SK-N-MC (cell line): Measurements from ENCODE around the genes CASD1 and TECPR1.

GRCh38 chr7:94419258-94419760 lies 24.6 kb downstream of the COL1A2 start:
- RRBS, result no CpG with 5 or more reads among the region's 3 CpGs

GRCh38 chr7:94509181-94509949 lies at the start of gene CASD1:
CASD1 (plus strand) TSS chr7:94509809.
- RRBS, result 4% methylated on average over 30 of the region's 53 CpGs

DNA sequence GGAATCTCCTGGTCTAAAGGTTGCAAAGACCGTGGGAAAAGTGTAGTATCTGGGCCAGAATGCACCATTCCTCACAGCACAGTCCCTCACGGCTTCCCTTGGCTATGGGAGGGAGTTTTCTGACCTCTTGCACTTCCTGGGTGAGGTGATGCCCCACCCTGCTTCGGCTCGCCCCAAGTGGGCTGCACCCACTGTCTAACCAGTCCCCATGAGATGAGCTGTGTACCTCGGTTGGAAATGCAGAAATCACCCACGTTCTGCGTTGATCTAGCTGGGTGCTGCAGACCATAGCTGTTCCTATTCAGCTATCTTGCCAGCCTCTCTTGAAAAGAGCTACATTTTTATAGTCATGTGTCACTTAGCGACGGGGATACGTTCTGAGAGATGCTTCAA lies 119.8 kb downstream of the PPP1R9A start:
- RRBS, result no CpG with 5 or more reads among the region's 10 CpGs

GRCh38 chr7:95435489-95435692 lies 563 bp upstream of the PON2 start:
- RRBS, result no CpG with 5 or more reads among the region's 6 CpGs

DNA sequence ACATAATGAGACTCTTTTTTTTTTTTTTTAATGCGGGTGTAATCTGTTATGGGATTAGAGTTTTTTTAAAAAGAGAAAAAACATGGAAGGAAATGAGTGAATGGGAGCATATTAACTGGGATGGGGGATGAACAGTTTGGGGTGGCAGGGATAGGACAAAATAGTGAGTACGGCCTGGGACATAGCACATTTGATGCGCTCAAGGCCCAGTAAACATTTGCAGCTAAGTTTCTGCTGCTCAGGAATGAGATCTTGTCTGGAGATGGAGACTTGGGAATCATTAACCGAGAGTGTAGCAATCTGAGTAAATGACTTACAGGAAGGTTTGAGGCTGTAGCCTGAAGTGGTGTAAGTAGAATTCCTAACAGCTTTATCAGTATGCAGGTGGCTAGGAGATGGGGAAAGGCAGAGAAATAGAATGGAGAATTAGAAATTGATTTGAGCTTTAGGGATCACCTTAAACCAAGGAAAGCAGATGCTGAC lies 6.1 kb upstream of the PON2 start:
- RRBS, result no CpG with 5 or more reads among the region's 4 CpGs

DNA sequence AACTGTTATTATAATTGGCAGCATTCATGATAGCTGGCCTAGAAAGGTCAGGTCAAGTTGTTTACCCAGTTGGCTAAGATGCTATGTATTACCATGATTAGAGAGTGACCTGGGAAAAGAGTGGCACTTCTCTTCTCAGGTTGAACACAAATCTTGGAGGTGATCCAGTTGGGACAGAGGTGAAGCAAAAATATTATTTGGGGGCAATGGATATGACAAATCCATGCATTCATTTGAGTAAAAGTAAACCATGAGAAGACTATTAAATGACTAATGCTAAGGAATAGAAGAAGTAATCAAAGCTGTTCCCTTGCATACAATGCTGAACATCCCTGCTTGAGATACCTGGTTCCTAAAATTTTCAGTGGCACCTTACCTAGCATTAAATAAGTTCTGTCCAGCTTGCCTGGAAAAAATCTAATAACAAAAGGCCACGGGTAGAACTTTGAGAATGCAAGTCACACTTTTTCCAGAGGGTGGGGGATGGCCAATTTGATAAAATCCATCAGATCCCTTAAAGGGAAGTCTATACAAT lies 3.1 kb upstream of the PDK4 start:
- RRBS, result no CpG with 5 or more reads among the region's 1 CpG

- RRBS, result 32% methylated on average over 5 of the region's 34 CpGs
Measured at GRCh38 chr7:95772926-95773847, 833 bp downstream of the DYNC1I1 start.

DNA sequence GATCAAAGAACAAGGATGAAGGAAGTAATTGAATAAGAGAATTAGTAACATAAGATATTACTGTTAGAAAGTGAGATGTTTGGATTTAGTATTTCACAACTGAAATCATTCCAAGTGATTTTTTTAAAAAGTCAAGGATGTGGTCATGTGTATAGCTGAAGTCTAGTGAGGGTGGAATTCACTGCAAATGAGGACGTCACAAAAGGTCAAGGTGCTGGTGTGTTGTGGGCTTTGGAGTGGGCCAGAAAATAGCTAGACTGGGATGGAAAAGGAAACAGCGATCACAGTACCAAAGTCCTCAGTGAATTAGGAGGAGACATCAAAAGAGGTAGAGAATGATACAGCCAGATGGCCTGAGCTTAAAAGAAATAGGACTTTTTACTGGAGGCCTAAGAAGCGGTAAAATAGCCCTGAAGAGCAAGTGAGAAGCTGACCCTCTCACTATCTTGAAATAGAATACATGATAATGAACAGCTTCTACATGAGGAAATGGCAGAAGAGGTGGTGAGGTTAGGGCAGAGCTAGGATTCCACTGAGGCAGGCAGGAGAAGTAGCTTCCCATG lies 272.9 kb downstream of the DYNC1I1 start:
- RRBS, result no CpG with 5 or more reads among the region's 3 CpGs

DNA sequence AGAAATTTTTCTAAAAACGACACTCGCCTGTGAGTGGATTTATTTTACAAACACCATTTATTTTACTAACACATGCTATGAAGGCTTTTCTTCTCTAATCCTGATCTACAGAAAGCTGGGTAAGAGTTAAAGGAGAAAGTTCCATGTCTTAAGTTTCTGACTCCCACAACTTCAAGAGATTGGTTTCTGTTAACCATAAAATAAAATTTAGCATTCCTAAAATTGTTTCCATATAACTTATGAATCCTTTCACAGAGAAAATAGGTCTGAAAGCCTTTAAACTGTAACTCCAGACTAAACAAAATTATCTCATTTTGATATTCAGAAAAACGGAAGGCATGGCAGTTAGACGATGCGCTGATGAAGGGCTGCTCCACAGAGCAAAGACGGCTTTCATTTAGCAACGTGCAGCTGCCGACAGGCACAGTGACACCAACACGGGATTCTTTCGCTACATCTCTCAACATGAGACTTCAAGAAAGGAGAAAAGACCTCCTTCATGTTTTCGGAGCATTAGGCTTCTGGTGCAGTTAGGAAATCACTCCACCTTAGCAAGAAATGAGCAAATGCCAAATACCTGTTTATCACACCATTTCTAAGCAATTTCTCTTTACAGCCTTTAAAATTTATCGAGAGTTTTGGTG lies 133.2 kb downstream of the SLC25A13 start:
- RRBS, result no CpG with 5 or more reads among the region's 12 CpGs

DNA sequence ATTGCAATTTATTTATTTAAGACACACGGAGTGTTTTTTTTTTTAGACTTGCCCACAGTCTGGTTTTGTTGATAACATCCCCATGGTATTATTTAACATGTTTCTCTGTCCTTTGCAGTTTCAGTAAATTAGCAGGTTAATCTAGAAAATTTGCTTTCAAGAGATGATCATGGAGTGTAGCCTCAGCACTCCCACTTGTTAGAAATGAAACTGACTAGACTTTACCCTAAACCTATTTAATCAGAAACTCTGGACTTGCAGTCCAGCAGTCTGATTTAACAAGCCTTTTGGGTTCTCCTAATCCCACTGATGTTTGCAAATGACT lies 55.4 kb upstream of the SLC25A13 start:
- RRBS, result no CpG with 5 or more reads among the region's 1 CpG

DNA sequence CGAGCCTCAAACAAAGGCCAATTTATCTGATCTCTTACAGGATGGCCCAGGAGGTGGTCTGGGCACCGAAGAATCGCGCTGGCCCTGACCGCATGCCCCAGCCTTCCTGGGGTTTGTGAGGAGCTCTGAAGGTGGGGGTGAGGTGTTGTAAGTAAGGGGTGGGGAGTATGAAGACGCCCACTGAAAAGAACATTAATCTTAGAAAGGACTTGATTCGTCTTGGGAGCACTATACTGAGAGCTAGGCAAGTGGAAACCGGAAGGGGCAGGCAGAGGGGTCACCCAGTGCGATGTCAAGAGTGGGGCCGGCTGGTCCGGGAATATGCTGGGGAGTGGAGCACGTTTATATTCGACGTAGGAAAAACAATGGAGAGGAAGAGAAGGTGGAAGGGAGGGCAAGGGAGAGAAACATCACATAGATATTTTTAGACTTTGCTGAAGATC lies 7.2 kb downstream of the DLX5 start:
- RRBS, result 32% methylated on average over 3 of the region's 14 CpGs

DNA sequence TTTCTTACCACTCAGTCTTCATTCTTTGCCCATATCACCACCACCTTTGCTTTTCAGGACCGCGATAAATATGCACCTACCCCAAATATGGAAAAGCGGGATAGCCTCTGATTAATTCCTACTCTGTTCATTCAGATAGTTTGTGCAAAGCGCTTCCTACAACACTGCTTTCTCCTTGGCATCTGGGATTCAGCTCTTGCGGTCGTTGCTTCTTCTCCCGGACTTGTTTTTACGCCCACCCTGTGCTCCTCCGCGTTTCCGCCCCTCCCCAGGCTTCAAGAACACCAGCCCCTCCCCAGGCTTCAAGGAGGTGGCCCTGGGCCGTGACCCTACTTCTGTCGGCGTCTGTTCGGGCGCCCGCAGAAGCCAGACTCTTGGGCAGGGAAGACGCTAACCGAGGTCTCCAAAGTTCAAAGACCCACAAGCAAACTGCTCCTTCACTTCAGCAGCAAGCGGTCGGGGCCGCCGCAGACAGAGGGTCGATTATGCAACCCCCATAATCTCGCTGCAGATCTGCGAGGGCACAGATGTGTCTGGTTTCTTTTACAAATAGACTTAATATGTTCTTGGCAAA lies 2.1 kb downstream of the DLX5 start:
- RRBS, result no CpG with 5 or more reads among the region's 26 CpGs

GRCh38 chr7:97116319-97116928 lies 1.1 kb upstream of the SDHAF3 start:
- RRBS, result no CpG with 5 or more reads among the region's 8 CpGs

GRCh38 chr7:98057960-98058527 lies 48.6 kb upstream of the LMTK2 start:
- RRBS, result no CpG with 5 or more reads among the region's 11 CpGs

- RRBS, result no CpG with 5 or more reads among the region's 13 CpGs
Measured at GRCh38 chr7:98086211-98086868, 20.3 kb upstream of the LMTK2 start.

DNA sequence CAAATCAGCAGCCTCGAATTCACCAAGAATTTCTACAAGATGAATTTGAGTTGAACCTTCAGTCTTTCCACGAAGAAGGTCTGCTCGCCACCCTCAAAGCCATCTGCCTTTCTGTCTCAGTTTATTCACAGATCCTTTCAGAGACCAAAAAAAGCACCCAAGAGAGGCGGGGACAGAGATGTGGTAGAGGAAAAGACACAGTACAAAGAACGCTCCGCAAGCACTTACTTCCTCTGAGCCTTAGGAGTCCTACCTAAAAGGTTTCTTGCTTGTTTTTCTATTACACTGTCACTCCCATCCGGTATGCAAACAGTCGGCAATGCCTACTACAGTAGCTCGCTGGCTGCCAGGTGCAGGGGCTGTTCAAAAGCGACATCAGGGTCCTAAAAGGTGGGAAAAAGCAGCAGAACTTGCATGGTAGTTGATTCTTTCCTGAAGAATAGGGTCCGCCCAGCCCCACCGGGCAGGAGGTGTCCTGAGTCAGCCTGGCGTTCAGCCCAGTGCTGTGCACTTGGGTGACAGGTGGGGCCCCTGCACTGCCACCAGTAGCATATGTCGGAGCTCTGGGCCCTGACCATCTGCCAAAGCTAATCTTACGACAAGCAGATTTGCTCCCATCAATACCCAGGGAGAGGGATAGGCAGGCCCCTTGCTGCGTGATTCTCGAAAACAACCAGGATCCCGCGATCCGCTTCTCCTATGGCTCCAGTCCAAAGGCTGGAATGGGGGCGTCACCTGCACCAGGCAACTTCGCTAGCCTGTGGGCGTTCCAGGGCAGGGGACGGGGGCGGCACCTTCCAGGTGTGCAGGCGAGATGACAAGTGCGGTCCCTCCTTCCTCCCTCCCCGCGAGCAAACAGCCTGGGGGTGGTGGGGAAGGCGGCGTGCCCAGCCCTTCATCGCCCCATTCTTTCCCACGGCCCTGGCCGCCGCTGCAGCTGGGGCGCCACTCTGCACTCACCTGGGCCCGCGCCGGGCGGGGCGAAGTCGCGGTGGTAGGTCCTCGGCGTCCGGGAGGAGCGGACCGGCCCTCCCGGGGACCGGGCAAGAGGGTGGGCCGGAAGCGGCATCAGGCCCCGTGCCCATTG lies at the start of gene TECPR1:
Gene TECPR1 (minus strand): TSS at position 1,067 of the 1,087 bp plus-strand sequence.
- RRBS, result under 1% methylated on average over 8 of the region's 53 CpGs

- RRBS, result no CpG with 5 or more reads among the region's 15 CpGs
Measured at GRCh38 chr7:98418330-98419493, 17.8 kb upstream of the BAIAP2L1 start.

DNA sequence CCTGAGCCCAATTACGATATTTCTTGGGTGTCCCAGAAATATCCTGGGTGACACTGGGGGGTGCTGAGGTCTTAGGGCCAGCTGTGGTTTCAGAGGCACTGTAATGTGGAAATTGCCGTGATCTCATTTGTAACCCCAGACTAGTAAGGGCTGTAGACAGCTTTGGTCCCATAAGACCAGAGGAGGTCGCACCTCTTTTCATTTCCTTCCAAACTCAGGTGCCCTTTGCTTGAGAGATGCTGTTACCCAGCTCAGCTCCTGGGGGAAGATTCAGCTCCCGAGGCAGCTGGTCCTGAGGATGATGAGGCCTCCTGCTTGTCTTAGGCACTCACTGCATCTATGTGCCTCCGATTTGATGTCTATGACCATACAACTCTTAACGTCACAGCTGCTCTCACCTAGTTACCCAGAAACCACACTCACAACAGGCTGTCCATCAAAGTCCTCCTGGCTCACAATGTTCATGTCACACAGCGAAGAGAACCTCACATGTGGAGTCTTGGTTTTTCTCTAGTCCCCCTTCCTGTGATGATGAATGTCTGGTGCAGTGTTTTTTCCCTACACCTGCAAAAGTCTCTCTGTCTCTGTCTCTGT lies 102.4 kb upstream of the NPTX2 start:
- RRBS, result no CpG with 5 or more reads among the region's 7 CpGs

GRCh38 chr7:98569515-98570503 lies 47.3 kb upstream of the NPTX2 start:
- RRBS, result no CpG with 5 or more reads among the region's 29 CpGs